Measurements from ENCODE around the gene GABBR1.

GRCh38 chr6:29016789-29017389 is 11.8 kb upstream of the ZNF311 start:
- PRO-cap: bidirectional peak, plus-strand start at chr6:29017043, minus-strand start at chr6:29016904
- CAGE, long polyA plus RNA: no peak

DNA sequence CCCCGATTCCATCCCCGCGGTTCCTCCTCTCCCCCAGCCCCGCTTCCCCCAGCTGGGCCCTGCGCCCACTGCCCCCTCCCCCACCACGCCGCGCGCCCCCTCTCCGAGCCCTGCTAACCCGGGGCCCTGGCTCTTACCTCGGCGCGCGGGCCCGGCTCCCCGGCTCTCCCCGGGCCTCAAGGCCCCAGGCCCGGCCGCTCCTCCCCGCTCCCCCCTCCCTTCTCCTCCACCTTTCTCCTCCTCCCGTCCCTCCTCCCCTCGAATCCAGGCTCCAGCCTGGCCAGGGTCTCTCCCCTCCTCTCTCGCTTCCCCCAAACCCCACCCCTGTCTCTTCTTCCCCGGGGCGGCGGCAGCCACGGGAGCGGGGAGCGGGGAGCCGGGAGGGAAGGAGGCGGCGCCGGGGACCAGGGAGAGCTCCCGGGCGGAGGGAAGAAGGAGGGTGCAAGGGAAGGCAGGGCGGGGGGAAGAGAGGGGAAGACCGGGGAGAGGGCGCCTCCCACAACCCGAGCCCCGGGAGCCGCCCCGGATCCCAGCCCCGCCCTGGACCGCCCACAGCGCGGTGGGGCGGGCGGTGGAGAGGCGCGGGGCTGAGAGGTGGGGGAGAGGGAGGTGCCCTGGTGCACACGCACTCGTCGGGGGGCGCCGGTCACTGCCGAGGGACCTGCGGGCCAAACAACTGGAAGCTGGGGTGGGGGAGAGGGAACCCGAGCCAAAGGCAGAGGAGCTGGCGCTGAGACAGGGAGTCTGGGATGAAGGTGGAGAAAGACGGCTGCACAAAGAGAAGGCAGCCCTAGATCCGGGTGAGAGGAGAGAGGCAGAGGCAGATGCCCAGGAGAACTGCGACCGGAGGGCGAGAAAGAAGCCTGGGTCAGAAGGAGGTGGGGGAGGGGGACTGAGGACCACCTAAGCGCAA is at the start of gene GABBR1:
TSS of gene GABBR1 (minus strand) at position 471 of the 913 bp plus-strand sequence.
- PRO-cap: bidirectional peak, plus-strand start at position 592 of the sequence, minus-strand start at position 531 of the sequence
- CAGE, long polyA plus RNA: start-site peak on the minus strand centred at position 427 of the sequence, 63 bp wide, 55 and 66 reads in 2 replicates

- PRO-cap: no peak
- CAGE, long polyA plus RNA: no peak
These were observed 1.8 kb upstream of the HLA-F start for GRCh38 chr6:29721391-29721841.

DNA sequence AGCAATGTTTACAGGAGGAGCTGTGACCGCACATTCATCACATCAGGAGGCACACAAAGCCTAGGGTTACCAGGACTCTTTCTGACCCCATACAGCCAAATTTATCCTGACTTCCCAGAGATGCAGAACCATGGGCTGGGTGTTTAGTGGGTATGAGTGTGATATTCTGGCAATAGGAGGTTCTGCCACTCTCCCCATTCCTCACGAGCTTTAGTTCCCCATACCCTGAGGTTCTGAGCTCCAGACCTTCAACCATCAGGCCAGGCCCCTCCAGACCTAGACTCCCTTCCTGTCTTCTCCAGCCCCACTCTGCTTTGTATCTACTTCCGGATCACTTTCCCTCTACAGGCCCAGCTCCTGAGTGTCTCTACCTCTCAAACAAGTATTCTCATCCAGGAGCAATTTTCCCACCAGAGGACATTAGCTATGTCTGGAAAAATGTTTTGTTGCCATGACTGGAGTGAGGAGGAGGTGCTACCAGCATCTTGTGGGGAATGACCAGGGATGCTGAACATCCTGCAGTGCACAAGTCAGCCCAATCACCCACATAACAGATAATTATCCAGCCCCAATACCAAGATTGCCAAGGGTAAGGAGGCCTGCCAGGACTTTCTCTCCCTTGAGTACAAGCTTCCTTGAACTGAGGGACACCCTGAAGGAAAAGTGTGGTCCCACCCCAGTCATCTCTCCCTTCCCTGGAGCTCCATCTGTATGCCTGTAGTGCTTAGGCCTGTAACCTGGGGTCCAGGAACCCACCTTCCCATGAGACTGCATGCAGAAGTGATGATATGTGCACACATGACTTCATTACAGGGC is 4.6 kb downstream of the HLA-F start:
- PRO-cap: no peak
- CAGE, long polyA plus RNA: no peak

DNA sequence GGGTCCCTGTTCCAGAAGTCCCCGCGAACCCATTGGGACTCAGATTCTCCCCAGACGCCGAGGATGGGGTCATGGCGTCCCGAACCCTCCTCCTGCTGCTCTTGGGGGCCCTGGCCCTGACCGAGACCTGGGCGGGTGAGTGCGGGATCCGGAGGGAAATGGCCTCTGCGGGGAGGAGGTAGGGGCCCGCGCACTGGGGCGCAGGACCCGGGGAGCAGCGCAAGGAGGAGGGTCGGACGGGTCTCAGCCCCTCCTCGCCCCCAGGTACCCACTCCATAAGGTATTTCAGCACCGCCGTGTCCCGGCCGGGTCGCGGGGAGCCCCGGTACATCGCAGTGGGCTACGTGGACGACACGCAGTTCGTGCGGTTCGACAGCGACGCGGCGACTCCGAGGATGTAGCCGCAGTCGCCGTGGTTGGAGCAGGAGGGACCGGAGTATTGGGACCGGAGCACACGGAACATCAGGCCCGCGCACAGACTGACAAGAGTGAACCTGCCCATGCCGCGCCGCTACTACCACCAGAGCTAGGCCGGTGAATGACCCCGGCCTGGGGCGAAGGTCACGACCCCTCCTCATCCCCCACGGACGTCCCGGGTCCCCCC is 15.8 kb upstream of the HLA-A start:
- PRO-cap: bidirectional peak, plus-strand start at position 42 of the sequence, minus-strand start outside the sequence; bidirectional peak, plus-strand start at position 328 of the sequence, minus-strand start at position 490 of the sequence; unidirectional peak, plus-strand start at position 285 of the sequence
- CAGE, long polyA plus RNA: no peak

DNA sequence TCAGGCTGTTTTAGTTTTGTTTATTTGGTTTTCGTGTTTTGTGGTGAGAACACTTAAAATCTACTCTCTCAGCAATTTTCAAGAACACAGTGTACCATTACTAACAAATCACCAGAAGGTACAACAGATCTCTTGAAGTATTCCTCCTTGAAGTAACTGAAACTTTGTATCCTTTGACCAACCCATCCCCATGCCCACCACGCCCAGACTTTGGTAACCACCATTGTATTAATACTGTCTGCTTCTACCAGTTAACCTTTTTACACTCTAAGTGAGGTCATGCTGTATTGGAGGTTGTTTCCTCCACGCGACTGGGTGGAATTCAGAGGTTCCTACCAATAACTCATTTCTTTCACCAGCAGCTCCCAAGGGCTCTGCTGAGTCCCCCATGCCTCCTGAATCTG is 5.7 kb upstream of the TRIM40 start:
- PRO-cap: no peak
- CAGE, long polyA plus RNA: no peak

DNA sequence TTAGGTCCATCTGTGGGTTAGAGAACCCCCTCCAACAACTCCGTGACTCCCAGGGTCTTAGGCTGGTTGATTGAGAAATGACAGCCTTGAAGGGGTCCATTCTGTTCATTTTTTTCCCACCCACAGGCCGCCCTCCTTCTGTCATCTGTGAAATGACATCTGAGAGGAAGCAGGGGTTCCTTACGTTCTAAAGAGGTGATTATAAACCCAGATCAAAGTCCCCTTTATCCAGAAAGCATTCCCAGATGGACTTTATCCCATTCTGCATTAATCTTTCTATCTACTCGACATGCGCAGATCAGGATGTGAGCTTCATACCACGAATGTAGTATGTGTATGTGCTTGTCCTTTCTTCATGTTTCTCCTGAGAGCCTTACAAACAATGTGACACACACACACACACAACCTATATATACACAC is 5.9 kb downstream of the TRIM10 start:
- PRO-cap: no peak
- CAGE, long polyA plus RNA: no peak

DNA sequence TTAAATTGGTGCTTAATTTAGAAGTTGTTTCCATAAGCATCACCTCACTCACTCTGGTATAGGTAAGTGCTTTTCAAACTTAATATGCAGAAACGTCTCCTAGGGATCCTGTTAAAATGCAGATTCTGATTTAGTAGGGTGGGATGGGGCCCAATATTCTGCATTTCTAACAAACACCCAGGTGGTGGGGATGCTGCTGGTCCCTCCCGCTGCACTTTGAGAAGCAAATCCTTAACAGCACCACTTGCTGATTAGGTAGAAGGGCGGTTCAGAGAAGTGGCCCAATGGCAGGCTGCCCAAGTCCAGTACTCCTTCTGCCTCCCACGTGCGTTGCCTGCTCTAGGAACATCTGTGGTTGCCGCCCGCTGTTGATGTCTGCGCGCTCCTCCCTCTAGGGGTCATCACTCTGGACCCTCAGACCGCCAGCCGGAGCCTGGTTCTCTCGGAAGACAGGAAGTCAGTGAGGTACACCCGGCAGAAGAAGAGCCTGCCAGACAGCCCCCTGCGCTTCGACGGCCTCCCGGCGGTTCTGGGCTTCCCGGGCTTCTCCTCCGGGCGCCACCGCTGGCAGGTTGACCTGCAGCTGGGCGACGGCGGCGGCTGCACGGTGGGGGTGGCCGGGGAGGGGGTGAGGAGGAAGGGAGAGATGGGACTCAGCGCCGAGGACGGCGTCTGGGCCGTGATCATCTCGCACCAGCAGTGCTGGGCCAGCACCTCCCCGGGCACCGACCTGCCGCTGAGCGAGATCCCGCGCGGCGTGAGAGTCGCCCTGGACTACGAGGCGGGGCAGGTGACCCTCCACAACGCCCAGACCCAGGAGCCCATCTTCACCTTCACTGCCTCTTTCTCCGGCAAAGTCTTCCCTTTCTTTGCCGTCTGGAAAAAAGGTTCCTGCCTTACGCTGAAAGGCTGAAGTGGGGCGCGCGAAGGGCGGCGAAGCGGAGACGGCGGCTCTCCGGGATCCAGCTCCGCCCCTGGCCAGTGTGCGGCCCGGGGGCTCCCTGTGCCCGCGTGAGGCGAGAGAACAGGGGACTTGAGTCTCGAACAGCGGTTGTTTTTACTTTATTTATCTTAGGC is 8.4 kb downstream of the TRIM15 start:
- PRO-cap: no peak
- CAGE, long polyA plus RNA: no peak

GRCh38 chr6:30195354-30196023 is 17.7 kb downstream of the TRIM26 start:
- PRO-cap: no peak
- CAGE, long polyA plus RNA: no peak

DNA sequence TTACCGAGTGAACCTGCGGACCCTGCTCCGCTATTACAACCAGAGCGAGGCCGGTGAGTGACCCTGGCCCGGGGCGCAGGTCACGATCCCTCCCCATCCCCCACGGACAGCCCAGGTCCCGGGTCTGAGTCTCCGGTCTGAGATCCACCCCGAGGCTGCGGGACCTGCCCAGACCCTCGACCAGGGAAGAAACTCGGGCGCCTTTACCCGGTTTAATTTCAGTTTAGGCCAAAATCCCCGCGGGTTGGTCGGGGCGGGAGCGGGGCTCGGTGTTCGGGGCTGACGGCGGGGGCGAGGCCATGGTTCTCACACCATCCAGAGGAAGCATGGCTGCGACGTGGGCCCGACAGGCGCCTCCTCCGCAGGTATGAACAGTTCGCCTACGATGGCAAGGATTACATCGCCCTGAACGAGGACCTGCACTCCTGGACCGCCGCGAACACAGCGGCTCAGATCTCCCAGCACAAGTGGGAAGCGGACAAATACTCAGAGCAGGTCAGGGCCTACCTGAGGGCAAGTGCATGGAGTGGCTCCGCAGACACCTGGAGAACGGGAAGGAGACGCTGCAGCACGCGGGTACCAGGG is 46.9 kb upstream of the TRIM26 start:
- PRO-cap: bidirectional peak, plus-strand start at position 309 of the sequence, minus-strand start at position 161 of the sequence
- CAGE, long polyA plus RNA: no peak

GRCh38 chr6:30284399-30285004 is 42.2 kb upstream of the TRIM39 start:
- PRO-cap: no peak
- CAGE, long polyA plus RNA: no peak

DNA sequence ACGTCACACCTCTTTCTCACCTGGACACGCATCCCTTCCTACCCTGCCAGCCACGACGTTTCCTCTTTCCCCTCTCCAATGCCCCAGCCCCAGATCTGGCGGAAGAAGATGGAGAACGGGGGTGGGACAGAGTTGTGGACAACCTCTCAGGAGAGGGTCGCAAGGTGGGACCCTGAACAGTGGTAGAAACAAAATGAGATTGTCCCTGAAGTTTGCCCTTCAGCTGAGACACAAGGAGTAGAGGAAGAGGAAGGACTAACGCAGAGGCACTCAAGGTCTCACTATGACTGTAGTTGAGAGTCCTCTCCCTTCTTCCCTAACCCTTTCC is 529 bp downstream of the TRIM39 start:
- PRO-cap: bidirectional peak, plus-strand start at position 92 of the sequence, minus-strand start outside the sequence
- CAGE, long polyA plus RNA: no peak

- PRO-cap: no peak
- CAGE, long polyA plus RNA: no peak
These were observed 1.1 kb downstream of the TRIM39 start for GRCh38 chr6:30327806-30328205.

- PRO-cap: no peak
- CAGE, long polyA plus RNA: no peak
These were observed 2.6 kb downstream of the TRIM39 start for GRCh38 chr6:30329215-30329799.

GRCh38 chr6:30489630-30490538 is 575 bp downstream of the HLA-E start:
- PRO-cap: unidirectional peak, plus-strand start at chr6:30489983; bidirectional peak, plus-strand start at chr6:30490245, minus-strand start at chr6:30490144
- CAGE, long polyA plus RNA: start-site peak on the minus strand at chr6:30490318-30490514, 24 and 52 reads in 2 replicates

DNA sequence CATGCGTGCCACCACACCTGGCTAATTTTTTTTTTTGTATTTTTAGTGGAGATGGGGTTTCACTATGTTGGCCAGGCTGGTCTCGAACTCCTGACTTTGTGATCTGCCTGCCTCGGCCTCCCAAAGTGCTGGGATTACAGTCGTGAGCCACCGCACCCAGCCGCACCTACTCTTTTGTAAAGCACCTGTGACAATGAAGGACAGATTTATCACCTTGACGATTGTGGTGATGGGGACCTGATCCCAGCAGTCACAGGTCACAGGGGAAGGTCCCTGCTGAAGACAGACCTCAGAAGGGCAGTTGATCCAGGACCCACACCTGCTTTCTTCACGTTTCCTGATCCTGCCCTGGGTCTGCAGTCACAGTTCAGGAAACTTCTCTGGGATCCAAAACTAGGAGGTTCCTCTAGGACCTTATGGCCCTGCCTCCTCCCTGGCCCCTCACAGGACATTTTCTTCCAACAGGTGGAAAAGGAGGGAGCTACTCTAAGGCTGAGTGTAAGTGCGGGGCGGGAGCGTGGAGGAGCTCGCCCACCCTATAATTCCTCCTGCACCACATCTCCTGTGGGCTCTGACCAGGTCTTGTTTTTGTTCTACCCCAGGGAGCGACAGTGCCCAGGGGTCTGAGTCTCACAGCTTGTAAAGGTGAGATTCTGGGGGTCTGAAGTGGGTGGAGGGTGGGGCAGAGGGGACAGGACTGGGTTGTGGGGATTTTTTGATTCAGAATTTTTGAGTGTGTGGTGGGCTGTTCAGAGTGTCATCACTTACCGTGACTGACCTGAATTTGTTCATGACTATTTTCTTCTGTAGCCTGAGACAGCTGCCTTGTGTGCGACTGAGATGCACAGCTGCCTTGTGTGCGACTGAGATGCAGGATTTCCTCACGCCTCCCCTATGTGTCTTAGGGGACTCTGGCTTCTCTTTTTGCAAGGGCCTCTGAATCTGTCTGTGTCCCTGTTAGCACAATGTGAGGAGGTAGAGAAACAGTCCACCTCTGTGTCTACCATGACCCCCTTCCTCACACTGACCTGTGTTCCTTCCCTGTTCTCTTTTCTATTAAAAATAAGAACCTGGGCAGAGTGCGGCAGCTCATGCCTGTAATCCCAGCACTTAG is 3.0 kb downstream of the HLA-E start:
- PRO-cap: unidirectional peak, plus-strand start at position 728 of the sequence
- CAGE, long polyA plus RNA: no peak

- PRO-cap: no peak
- CAGE, long polyA plus RNA: no peak
These were observed 7.3 kb downstream of the HLA-E start for GRCh38 chr6:30496477-30497152.

DNA sequence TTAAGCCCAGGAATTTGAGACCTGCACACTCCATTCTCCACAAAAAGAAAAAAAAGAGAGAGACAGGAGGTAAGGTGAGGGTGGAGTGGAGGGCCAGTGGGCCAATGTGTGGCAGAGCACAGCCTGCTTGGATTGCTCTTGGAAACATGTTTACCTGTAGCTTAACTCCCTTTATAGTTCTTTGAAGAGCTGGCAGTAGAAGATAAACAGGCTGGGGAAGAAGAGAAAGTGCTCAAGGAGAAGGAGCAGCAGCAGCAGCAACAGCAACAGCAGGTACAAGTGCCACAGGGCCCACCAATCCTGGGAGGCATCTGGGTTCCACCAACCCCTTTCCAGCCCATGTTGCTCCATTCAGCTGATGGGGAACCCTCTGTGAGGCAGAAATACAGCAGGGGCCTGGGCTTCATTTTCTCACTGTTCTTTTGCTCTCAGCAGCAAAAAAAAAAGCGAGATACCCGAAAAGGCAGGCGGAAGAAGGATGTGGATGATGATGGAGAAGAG is 6.4 kb downstream of the ABCF1 start:
- PRO-cap: no peak
- CAGE, long polyA plus RNA: no peak

DNA sequence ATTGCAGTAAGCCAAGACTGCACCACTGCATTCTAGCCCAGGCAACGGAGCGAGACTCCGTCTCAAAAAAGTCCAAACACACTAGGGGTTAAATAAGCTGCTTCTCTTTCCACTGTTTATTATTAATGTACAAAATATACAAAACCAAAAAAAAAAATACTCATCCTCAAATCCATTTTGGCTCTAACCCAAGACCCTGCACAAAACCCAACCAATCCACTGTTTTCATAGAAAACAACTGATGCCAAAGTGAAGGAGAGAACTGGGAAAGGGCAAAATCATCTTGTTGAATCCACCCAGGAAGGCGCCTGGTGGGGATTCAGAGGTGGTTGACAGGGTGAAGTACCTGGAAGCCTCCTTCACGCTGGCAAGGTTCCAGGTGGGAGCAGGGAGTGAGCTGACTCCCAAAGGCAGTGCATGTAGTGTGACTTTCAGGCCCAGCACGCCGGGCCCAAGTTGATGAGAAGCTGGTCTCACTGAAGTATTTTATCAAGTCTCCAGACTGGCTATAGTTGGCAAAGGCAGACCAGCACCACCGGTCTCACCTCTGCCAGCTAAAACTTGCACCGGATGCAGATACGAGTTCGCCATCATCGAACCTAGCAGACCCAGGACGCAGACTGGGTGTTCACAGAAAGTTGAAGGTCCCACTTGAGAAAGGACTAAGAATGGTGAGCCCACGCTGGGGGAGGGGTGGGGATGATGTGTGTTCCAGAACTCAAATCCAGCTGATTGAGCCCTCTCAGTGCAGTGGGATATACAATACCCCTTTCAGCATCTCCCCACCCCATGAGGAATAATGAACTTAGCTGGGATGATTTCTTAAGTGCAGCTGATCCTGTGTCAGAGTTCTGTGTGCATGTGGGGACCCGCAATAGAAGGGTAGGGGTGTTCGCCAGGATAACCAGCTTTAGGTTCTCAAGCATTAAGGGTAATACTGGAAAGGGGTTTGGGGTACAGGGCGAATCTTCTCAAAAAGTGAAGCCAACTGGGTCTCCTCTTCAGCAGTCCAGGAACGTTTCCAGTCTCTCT is 16.4 kb downstream of the PPP1R10 start:
- PRO-cap: no peak
- CAGE, long polyA plus RNA: no peak

- PRO-cap: bidirectional peak, plus-strand start at chr6:30615106, minus-strand start at chr6:30614982
- CAGE, long polyA plus RNA: start-site peak on the plus strand at chr6:30615103-30615153, 39 and 57 reads in 2 replicates
These were observed 2.3 kb downstream of the PPP1R10 start for GRCh38 chr6:30614467-30615336.